PC-3 (cell line): ENCODE results near the genes LPAR6 and FNDC3A.

- RAMPAGE, long total RNA, result no peak
Observed at GRCh38 chr13:48307234-48307455, 3.6 kb downstream of the RB1 start.

GRCh38 chr13:48394684-48395346 is 18.1 kb downstream of the LPAR6 start:
- RAMPAGE, long total RNA, result no peak

DNA sequence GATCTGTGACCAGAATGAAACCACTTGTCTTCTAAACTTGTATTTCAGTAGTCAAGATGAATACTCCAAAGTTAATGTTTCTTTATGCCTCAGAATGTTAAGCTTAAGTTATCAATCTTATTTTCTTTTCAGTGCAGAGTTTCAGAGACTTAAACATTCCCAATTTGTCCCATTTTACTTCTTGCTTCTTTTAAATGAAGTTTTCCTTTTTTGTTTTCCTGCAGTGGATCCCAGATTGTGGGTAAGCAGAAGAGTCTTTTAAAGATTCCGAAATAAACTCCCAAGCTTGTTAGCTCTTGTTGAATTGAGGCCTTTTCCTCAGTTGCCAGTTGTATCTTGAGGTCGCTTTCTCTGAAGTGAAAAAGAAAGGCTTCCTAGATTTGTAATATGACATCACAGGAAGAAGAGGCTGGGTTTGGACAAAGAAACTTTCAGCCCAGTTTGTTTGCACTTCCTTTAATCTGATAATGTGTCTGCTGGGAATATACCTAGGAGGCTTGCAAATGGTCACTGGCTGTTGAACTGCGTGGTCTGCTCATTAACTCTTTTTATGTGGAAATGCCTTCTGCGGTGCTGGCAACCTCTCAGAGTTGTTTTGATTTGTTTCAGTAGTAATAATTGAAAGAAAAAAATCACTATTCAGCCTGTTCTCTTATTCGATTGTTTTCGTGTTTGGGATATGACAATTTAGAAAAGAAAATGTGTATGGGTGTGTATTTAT is at the start of gene LPAR6:
TSS of gene LPAR6 (minus strand) at position 353 of the 721 bp plus-strand sequence.
- RAMPAGE, long total RNA, result no peak

GRCh38 chr13:48492457-48493416 is 40.1 kb downstream of the RCBTB2 start:
- RAMPAGE, long total RNA, result no peak

- RAMPAGE, long total RNA, result no peak
Observed at GRCh38 chr13:48518194-48518393, 14.8 kb downstream of the RCBTB2 start.

GRCh38 chr13:48542505-48543338 is 9.8 kb upstream of the RCBTB2 start:
- RAMPAGE, long total RNA, result no peak

DNA sequence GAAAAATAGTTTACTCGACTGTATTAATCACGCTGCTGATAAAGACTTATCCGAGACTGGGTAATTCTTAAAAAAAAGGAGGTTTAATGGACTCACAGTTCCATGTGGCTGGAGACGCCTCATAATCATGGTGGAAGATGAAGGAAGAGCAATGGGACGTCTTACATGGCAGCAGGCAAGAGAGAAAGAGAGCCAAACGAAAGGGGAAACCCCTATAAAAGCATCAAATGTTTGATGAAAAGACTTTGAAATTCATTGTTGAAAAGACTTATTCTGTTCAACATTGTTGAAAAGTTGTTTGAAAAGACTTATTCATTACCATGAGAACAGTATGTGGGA is 47.8 kb upstream of the RCBTB2 start:
- RAMPAGE, long total RNA, result no peak

DNA sequence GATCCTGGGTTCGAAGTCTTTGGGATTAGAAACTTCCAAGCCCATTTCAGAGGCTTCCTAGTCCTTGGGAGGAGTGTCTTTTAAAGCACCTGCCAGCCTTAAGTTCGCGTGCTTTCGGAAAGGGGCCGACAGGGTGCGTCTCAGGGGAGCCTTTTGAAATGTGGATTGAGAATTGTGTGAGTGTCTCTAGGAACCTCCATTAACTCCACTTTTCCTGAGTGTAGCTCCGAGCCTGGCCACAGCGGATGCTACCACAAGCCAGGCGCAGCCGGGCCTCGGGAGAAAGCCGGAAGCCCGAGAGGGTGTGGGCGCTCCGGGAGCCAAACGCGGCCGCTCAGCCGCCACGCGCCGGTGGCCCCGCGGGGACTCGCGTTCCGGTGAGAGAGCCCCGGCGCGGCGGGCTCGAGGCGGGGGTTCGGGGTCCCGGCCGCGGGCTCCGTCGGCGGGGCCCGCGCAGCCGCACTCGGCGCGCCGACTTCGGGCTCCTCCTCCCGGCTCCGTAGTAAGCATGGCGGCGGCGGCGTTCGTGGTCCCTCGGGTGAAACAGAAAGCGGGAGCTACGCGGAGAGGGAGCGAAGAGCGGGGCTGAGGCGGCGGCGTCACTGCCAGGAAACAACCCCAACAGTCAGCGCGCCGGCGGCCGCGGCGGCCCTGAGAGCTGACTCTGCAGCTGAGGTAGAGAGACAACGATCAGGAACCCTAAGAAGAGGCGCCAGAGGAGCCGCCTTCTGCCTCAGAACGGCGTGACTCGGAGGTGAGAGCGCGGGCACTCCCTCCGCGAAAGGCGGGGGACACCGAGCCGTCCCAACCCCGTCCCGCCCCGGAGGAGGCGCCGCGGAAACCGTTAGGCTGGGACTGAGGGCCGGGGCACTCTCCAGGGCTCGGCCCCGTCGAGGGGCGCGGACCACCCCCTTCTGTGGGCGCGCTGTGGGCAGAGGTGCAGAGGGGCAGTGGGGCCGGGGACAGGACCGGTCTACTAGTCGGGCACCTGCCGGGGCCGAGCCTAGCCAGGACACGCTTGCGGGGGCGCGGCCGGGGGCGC is at the start of gene FNDC3A:
TSS of gene FNDC3A (plus strand) at position 489 of the 1,042 bp plus-strand sequence.
- RAMPAGE, long total RNA, result no peak

GRCh38 chr13:49399749-49400355 is 44.0 kb downstream of the CAB39L start:
- RAMPAGE, long total RNA, result no peak

- RAMPAGE, long total RNA, result no peak
Observed at GRCh38 chr13:49956196-49956917, 20.2 kb upstream of the SPRYD7 start.

- RAMPAGE, long total RNA, result no peak
Observed at GRCh38 chr13:49995506-49996073, 1.3 kb upstream of the TRIM13 start.

DNA sequence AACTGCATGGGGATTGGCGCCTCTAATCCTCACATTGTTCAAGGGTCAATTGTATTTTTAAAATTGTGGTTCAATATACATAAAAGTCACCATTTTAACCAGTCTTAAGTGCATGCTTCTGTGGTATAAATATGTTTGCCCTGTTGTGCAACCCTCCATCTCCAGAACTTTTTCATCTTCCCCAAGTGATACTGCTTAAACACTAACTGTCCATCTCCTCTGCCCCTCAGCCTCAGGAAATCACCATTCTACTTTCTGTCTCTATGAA is 38.0 kb downstream of the KCNRG start:
- RAMPAGE, long total RNA, result no peak

- RAMPAGE, long total RNA, result no peak
Observed at GRCh38 chr13:50104788-50105470, 89.7 kb downstream of the KCNRG start.

GRCh38 chr13:50124953-50125442 is 109.8 kb downstream of the KCNRG start:
- RAMPAGE, long total RNA, result no peak

- RAMPAGE, long total RNA, result no peak
Observed at GRCh38 chr13:50236682-50237352, 221.6 kb downstream of the KCNRG start.

GRCh38 chr13:50370620-50371363 is 355.5 kb downstream of the KCNRG start:
- RAMPAGE, long total RNA, result no peak

GRCh38 chr13:50594170-50594802 is 249.2 kb downstream of the DLEU7 start:
- RAMPAGE, long total RNA, result no peak

DNA sequence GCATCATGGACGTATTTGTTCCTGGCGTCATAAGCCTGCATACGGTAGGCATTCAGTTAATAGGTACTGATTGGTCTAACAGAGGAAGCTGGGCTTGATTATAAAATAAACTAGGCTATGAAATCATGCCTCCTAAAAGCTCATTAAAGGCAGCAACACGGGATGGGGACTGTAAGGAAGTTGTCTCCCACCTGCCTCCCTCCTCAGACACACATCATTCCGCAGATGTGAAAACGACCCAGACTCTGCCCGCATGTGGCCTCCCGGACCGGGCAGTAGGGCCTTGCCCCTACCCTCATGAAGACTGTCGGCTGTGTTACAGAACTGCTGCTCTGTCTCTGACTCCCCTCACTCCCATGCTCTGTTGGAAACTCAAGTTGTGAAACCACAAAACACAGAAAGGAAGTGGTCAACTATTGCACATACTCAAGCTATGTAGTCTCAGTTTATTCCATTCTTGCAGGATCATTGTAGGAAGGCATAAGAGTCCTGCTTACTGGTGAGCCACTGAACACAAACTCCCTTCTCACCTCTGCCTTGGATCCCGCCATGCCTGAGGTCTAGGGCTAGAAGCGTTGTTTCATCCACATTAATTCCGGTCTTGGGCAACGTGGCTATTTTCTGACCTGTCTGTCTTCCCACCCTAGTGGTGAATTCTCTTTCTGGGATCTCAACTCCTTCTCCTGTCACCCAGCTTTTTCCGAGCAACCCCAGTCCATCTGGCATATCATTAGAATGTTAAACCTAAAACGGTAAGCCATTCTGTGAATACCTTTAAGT is 129.6 kb downstream of the DLEU7 start:
- RAMPAGE, long total RNA, result no peak

DNA sequence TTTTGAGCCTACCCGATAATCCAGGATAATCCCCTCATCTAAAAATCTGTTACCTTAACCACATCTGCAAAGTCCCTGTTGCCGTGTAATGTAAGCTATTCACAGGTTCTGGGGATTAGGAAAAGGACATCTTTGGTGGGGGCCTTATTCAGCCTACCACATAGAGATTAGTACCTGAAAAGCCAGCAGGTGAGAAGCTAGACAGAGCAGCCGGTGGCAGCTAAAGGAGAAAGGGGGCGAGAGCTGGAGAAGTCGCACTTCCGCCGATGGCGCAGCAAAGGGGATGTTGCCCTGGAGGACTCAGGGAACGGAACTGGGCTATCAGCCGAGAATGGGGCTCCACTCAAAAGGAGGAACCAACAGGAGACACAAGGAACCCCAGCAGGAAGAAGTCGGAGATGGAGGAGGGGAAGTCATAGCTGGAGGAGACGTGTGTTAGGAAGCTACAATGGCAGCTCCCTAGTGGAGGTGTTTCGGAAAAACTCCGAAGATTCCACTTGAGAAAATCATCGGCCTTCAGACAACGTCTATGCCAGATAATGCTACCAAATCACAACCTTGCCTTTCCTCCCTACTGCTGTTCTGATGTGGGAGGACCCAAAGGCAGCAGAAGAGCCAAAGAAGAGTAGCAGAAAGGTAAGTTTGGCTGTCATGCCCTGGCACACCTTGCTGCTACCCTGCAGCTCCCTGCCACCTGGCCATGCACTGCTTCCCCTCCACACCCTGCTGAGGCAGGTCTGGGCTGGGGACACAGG is 128.1 kb downstream of the DLEU7 start:
- RAMPAGE, long total RNA, result no peak

GRCh38 chr13:50842794-50843124 is 733 bp downstream of the DLEU7 start:
- RAMPAGE, long total RNA, result no peak